ENCODE measurements around the gene C2orf15.

GRCh38 chr2:98795849-98796524 is 65.1 kb upstream of the MGAT4A start:
- PRO-cap = no peak

DNA sequence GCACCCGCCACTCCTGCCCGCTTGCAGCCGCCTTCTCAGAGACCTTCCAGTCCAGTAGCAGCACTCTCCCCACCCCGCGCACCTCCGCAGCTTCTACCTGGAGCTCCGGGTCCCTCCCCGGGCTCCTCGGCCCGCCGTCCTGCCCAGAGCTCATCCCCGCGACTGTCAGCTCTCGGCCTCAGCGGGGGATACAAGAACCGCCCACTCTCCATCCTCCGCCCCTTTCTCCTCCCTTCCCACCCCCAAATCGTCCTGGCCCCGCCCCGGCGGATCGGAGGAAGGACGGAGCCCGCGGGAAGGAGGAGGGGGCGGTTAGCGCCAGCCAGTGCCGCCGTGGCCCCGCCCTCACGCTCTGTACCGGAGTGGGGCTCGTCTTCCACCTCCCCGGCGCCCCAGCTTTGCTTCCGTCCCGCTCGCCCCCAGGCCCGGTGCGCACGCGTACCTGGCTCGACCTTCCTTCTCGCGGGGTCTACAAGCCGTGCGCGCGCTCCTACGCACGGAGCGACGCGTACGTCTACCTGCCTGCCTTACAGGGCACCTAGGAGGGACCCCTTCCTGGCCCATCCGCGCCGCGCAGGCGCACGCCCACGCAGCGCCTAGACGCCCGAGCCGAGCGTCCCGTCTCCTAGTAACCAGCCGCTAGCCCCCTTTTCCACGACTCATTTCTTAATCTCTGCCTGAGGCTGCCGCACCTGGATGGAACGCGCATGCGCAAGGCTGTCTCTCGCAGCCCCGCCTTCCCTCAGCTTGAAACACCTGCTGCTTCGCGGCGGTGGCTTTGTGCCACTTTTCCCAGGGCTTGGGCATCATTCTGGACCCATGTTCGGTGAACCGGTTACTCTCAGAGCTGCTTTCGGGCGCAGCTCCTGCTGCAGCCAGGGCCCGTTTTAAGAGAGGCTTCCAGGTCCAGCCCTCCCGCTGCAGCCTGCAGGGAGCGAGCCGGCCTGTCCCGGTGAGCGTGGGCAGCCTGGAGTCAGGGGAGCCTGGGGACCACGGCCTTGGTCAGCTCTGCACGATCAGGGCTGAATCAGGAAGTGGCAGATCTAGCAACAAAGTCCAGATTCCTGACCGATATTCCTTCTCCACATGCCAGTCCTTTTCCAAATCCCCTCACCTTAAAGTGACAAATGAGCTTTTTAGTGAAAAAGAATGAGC is at the start of gene C2orf15:
Gene C2orf15, plus strand, starts transcription at position 722 of the 1,155 bp plus-strand sequence.
- PRO-cap = bidirectional peak, plus-strand start at position 786 of the sequence, minus-strand start at position 164 of the sequence

DNA sequence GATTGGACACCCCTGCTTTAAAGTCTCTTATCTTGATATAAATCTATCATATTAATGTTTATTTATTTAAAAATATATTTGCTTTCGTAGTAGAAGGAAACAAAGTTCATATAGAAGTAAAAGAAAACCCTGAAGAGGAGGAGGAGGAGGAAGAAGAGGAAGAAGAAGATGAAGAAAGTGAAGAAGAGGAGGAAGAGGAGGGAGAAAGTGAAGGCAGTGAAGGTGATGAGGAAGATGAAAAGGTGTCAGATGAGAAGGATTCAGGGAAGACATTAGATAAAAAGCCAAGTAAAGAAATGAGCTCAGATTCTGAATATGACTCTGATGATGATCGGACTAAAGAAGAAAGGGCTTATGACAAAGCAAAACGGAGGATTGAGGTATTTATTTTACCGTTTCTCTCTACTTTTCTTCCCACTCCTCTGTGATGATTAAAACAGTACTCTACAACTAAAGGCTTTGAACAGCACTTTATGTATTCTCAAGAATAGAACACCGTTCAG is 39.1 kb downstream of the EIF5B start:
- PRO-cap = no peak

- PRO-cap = unidirectional peak, plus-strand start at chr2:99489054; unidirectional peak, plus-strand start at chr2:99489162; unidirectional peak, plus-strand start at chr2:99489238; bidirectional peak, plus-strand start at chr2:99489314, minus-strand start at chr2:99489301; bidirectional peak, plus-strand start at chr2:99489456, minus-strand start at chr2:99489407; bidirectional peak, plus-strand start at chr2:99489626, minus-strand start at chr2:99489731
Observed at GRCh38 chr2:99489023-99489856, 577 bp downstream of the REV1 start.

- PRO-cap = no peak
Observed at GRCh38 chr2:100068316-100068744, 74.1 kb downstream of the AFF3 start.

DNA sequence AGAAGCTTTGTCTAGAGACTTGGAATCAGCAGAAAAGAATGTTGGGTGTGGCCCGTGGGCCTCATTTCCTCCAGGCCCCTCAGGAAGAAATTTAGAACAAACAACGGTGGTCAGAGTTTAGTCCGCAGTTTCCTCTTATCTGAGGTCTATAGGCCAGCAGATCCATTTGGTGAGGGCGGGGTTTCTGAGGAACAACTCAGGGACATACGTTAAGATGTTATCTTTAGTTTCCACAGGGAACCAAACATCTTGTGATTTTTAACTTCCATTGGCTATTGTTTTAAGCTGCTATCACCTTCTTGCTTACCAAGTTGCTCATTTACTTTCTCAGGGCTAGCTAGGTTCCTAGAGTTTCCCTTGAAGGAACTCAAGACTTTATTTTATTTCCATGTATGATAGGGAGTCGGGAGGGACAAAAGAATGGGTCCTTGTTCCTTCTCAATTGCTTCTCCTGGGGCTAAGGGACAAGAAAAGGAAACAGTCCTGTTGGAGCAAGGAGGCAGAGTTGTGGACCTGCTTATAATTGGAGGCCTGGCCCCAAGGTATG is 51.1 kb upstream of the AFF3 start:
- PRO-cap = unidirectional peak, plus-strand start at position 94 of the sequence

GRCh38 chr2:100247611-100248113 is 74.6 kb downstream of the LONRF2 start:
- PRO-cap = no peak

DNA sequence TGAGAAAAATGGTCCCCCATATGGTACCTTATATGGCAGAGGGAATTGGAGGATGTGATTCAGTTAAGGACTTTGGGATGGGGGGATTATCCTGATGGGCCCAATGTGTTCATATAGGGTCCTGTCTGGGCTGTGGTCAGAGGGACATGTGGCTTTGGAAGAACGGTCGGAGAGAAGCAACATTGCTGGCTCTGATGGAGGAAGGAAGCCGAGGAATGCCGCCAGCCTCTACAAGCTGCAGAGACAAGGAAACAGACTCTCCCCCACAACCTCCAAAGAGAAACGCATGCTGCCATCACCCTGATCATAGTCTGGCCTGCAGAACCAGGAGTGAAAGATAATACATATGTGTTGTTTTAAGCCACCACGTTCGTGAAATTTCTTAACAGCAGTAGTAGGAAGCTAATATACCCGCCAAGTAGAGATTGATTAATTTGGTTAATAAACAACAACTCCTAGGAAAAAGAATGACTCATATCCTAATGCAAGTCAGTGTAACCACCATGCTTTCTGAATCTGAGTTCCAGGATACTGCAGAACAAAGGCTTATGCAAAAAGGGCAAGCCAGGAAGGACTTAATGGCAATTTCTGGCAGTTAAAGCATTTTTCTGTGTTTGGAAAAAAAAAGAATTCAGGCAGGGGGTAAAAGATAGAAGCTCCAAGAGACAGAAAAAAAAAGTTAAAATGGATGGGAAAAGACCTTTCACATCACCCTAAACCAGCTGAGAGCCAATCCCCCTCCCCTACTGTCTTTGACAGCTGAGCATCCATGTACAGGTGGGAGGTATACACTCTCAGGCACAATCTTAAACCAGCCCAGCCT is 36.6 kb downstream of the LONRF2 start:
- PRO-cap = no peak

- PRO-cap = no peak
Observed at GRCh38 chr2:100822669-100823137, 2.8 kb downstream of the NPAS2 start.

GRCh38 chr2:100825301-100825855 is 5.4 kb downstream of the NPAS2 start:
- PRO-cap = no peak

- PRO-cap = no peak
Observed at GRCh38 chr2:100871785-100872390, 51.9 kb downstream of the NPAS2 start.

DNA sequence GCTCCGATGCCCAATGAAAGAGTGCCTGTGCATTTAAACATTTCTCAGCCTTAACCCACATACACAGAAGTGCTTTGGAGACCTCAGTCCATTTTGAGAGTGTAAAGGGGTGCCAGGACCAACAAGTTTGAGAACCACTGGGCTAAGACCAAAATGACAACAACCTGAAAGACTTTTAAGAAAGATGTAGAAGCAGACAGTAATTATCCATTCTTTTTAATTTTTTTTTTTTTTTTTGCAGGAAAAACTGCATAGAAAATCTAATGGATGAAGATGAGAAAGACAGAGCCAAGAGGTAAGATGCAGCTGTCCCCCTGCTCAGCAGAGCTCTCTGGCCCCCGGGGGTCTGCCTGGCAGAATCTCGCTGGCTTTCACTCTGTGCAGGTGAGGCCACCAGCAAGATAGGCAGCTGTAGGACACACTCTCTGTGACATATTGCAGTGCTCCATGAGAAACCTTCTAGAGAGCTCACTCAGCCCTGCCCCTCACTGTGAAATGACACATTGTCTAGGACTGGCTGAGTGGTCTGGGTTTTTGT is 84.6 kb downstream of the NPAS2 start:
- PRO-cap = no peak

- PRO-cap = no peak
Observed at GRCh38 chr2:101308913-101309396, 454 bp upstream of the RNF149 start.

- PRO-cap = no peak
Observed at GRCh38 chr2:101434730-101435553, 40.0 kb downstream of the RFX8 start.

DNA sequence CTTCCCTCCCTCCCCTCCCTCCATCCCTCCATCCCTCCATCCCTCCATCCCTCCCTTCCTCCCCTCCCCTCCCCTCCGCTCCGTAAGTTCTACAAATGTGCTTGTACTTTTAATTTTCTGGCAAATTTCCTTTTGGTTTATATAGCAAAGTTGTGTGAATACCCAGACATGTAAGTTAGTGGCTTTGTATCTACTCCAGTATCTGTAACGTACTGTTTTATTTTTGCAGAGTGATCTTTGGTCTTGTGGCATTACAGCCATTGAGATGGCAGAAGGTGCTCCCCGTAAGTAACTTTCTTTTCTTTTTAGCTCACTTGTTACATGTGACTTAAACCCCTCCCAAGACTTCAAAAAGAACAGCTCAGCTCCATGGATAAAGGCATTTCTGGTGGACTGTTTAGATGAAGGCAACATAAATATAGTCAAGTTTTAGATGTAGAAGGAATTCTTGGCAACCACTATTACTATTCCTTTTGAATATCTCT is 136.7 kb downstream of the MAP4K4 start:
- PRO-cap = no peak

DNA sequence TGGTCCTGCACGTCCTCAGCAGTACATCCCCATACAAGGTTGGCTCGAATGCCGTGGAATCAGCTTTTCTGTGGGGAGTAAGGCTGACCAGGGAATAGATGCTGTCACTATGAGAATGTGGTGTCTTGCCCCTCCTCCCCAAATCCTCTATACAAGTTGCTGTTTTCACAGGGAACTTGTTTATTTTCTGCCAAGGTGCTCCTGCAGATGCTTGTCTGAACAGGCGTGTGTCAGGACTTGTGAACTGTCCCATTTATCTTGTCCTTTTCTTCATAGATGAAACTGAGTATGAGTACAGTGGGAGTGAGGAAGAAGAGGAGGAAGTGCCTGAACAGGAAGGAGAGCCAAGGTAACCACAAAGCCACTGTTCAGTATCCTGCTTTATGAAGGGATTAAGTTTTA is 144.8 kb downstream of the MAP4K4 start:
- PRO-cap = no peak

DNA sequence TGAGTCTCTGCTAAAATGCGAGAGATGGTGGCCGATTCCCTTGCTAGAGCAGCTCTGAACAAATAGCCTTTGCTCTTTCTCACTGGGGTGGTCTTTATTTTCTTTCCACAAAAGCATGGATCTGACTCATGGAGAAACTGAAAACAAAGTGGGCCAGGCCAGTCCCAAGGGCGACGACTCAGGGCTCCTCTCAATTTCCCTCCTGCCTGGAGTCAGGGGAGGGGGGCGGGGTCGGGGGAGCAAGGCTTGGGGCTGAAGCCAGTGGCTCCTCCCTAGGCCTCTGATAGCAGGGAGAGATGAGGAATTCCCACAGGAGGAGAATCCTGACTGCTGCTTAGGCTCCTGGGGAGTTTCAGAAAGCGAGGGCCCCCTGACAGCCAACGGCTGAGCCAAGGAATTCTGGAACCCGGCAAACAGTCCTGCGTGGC is 17.1 kb upstream of the IL1R2 start:
- PRO-cap = no peak

DNA sequence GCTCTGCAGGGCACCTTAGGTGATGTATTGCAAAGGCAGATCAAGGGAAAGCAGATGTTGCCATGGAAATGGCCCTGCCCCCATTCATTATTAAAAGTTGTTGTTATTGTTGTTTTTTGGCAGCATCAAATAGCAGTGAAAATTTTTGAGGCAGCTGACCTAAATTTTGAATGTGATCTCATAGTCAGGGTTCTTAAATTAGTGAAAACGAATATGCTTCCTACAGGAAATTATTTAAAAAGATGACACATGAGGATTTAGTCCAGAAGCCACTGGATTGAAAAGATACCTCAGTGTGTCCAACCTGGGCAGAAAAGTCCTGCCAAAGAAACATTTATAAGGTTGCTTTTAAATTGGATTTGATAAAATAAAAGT is 57.5 kb downstream of the IL1R2 start:
- PRO-cap = no peak

GRCh38 chr2:102049623-102050541 is 58.1 kb downstream of the IL1R2 start:
- PRO-cap = no peak

GRCh38 chr2:102059922-102060597 is 68.3 kb downstream of the IL1R2 start:
- PRO-cap = no peak

All from progenitor cell of endocrine pancreas (in vitro differentiated cells).